Glomerular endothelial cell (primary cell): ENCODE measurements around a stretch of chr4.

- RAMPAGE, long total RNA: no peak
These were observed 63.2 kb downstream of the LRP2BP start for GRCh38 chr4:185332204-185333229.

GRCh38 chr4:185519981-185520627 is 15.2 kb downstream of the PDLIM3 start:
- RAMPAGE, long total RNA: no peak

DNA sequence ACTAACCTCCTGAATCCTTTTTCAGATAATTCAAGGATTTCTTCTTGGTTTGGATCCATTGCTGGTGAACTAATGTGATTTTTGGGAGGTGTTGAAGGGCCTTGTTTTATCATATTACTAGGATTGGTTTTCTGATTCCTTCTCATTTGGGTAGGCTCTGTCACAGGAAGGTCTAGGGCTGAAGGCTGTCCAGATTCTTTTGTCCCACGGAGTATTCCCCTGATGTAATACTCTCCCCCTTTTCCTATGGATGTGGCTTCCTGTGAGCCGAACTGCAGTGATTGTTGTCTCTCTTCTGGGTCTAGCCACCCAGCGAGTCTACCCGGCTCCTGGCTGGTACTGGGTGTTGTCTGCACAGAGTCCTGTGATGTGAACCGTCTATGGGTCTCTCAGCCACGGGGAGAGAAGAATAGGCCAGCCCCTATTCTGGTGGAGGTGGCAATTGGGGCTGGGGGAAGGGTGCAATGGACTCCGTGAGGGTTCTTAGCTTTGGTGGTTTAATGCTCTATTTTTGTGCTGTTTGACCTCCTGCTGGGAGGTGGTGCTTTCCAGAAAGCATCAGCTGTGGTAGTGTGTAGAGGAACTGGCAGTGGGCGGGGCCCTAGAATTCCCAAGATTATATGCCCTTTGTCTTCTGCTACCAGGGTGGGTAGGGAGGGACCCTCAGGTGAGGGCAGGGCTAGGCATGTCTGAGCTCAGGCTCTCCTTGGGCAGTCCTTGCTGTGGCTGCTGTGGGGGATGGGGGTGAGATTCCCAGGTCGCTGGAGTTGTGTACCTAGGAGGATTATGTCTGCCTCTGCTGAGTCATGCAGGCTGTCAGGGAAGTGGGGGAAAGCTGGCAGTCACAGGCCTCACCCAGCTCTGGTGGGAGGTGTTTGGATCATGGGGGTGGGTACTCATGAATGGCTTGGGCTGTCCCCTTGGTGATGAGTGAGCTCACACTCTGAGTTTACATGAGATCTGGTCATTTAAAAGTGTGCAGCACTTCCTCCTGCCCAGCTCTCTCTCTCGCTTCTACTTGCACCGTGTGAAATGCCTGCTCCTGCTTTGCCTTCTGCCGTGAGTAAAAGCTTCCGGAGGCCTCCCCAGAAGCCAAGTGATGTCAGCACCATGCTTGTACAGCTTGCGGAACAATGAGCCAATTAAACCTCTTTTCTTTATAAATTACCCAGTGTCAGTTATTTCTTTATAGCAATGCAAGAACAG is 24.3 kb upstream of the PDLIM3 start:
- RAMPAGE, long total RNA: no peak

DNA sequence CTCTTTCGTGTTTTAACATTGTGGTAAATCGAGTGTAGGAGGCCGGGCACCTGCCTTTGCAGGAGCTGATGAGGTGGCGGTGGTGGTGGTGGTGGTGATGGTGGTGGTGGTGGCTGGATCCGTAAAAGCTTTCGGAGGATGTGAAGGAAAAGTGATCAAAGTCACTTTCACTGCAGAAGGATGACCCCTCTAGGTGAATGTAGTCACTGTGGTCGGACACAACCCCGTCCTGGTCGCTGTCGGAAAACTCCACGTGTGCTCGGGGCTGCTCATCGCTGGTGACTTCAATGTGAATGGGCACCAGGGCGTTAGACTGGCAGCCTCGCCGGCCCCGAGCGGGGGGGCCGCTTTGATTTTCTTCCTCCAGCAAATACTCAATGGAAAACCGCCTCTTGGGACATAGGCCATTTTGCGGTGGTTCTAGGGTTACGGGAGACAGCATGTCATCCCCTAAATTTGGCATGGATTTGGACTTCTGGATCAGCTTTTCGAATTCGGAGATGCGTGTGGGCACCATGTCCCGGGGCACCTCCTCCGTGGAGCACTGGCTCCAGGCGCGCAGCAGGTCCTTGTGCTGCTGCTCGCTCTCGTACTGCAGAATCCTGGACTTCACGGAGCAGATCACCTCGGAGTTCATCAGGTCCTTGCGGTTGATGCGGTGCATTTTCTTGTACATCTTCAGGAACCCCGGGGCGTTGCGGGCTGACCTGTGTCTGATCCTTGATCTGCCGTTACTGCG is 88.2 kb upstream of the PDLIM3 start:
- RAMPAGE, long total RNA: no peak

DNA sequence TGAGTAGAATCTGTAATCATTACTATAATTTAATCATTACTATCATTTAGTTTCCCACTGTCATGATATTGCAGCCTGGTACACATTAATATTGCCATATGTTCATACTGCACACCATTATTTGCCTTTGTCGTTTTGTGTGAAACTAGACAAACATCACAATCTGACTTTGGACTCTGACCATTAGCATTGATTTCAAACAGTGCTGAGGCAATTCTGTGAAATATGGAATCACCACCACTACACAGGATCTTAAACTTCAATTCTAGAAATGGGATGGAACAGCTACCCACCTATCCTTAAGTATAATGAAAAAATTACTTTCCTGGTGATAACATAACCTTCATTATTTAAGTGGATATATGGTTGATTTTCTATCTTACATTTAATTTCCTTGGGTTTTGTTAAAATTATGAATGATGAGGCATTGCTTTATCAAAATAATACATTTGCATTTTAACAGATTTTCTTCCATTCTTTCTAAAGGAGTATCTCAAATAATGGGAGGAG is 98.2 kb downstream of the SORBS2 start:
- RAMPAGE, long total RNA: no peak

GRCh38 chr4:185717339-185717655 is 94.7 kb downstream of the SORBS2 start:
- RAMPAGE, long total RNA: no peak

DNA sequence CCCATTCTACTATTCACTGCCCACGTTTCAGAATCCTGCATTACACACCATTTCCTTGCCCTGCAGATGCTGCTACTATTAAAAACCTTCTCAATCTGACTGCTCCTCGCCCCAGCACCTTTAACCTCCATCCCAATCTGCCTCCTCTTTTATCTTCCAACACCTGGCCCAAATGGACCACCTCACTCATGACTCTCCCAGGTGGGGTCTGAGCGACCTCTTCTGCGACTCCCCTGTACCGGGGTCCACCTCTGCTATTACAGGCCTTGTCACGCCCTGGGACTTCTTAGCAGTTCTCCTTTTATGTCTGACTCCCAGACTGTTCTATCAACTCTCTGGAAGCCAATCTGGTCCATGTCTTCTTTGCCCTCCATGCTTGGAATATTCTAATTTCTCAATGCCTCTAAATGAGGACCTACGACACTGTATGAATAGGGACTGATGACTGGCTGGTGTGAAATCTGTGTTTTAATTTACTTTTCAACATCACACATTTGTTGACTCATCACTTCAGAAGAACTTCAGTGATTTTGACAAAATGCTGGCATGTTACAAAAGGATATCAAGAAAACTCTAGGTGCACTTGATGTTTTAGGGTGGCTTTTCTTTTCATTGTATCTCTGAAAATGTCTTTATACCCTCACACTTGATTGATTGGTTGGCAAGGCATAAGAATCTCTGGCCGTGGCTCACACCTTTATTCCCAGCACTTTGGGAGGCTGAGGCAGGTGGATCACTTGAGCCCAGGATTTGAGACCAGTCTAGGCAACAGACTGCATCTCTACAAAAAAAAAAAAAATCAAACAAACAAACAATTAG is 1.8 kb upstream of the SORBS2 start:
- RAMPAGE, long total RNA: no peak

- RAMPAGE, long total RNA: no peak
These were observed 58.5 kb upstream of the CYP4V2 start for GRCh38 chr4:186132944-186133143.

DNA sequence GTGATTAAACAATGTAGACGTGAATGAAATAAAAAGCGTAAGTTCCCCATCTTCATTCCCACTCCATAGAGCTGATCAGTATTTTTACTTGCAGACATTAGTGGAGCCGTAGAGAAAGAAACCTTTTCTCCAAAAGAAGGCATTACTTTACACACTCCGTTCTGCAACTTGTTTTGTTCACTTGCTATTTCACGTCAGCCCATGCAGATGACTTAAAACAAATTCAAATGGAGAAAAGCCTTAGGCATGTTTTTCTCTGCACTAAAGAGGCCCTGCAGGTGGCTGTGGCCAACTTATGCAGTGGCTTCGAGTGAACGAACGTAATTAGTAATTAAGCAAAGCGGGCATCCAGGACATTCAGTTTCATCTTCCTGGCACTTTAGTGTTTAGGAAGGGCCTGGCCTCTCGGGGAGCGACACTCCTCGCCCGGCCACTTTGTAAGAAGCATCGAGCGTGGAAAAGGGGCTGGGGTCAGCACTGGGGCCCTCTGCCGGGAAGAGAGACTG is 934 bp upstream of the CYP4V2 start:
- RAMPAGE, long total RNA: no peak

GRCh38 chr4:186205122-186205562 is 13.8 kb downstream of the CYP4V2 start:
- RAMPAGE, long total RNA: no peak

- RAMPAGE, long total RNA: no peak
These were observed 16.2 kb upstream of the F11 start for GRCh38 chr4:186249863-186250169.

DNA sequence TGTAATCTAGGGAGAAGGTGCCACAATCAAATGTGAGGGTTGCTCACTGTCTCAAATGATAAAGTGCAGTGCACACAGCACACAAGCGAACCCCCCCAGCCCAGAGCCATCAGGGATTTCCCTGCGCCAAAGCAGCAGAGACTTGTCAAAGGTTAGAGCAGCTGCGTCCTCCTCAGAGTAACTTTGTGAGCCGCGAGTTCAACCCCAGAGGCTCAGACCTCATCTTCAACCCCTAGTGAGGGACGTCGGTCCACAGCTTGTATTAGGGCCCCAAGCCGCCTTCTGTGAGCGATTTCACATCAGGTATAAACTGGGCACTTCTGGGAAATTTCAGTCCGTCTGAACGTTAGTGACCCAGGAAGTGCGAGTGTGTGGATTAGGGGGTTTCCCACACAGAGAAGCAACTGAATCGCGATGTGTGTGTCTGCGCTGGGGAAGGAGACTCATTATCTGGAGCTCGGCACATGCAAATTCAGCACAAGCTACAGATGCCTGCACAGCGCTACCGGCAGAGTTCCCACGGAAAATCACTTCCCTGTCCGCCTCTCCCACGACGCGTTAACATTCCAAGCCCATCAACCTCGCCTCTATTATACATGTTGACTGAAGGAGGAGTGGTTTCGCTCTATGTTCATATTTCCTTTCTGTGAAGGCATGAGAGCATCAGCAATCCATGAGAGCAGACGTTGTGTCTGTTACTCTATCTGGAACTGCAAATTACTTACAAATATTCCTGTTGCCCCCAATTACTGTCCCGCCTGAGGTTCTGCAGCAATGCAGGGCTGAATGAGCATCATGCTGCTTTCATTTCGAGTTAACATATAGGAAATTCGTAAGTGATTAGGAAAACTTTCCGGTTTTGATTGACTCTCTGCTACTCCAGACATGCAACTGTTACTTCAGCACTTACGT is 14.8 kb upstream of the MTNR1A start:
- RAMPAGE, long total RNA: no peak

GRCh38 chr4:186593129-186593342 is 37.7 kb upstream of the MTNR1A start:
- RAMPAGE, long total RNA: no peak

GRCh38 chr4:186596903-186597232 is 41.5 kb upstream of the MTNR1A start:
- RAMPAGE, long total RNA: no peak

- RAMPAGE, long total RNA: no peak
These were observed 57.4 kb downstream of the FAT1 start for GRCh38 chr4:186666039-186666827.

DNA sequence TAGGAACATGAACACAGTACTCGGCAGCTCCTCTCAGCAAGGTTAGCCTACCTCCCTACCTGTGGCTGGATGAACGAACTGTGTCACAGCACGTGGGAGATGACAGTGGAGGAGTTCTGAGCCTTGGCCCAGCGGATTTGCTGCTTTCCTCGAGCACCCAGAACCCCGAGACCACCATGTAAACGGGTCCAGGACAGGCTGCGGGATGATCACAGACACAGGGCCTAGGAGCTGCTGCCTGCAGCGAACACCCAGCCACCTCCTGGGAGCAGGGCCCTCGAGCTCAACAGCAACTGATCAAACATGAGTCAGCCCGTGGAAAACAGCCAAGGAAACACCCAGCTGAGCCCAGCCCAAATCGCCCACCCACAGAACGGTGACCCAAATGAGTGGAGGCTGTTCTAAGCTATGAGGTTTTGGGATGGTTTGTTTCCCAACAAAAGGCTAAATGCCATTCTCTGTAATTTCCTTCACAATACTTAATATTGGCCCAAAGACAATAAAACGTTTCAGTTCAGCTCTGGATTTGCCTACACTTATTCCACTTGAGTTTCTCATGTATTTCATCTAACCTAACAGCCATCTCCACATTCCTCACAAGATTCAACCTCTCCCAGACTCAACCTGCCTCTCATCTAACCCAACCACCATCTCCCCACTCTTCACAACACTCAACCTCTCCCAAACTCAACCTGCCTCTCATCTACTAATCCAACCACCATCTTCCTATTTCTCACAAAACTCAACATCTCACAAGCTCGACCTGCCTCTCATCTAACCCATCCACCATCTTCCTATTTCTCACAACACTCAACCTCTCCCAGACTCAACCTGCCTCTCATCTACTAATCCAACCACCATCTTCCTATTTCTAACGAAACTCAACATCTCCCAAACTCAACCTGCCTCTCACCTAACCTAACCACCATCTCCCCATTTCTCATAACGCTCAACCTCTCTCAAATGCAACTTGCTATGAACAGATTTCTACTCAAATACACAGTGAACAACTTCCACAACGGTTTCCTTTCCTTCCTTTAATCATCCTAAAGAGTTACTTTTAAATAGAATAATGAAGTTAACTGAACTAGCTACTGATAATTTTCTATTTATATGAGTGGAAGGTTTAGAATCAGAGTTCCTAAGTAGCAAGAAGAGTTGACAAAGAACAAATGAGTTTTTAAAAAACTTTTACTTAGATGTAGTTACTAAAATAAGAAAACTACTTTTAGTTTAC is 29.9 kb downstream of the FAT1 start:
- RAMPAGE, long total RNA: no peak

- RAMPAGE, long total RNA: no peak
These were observed 25.7 kb downstream of the FAT1 start for GRCh38 chr4:186697748-186698474.

DNA sequence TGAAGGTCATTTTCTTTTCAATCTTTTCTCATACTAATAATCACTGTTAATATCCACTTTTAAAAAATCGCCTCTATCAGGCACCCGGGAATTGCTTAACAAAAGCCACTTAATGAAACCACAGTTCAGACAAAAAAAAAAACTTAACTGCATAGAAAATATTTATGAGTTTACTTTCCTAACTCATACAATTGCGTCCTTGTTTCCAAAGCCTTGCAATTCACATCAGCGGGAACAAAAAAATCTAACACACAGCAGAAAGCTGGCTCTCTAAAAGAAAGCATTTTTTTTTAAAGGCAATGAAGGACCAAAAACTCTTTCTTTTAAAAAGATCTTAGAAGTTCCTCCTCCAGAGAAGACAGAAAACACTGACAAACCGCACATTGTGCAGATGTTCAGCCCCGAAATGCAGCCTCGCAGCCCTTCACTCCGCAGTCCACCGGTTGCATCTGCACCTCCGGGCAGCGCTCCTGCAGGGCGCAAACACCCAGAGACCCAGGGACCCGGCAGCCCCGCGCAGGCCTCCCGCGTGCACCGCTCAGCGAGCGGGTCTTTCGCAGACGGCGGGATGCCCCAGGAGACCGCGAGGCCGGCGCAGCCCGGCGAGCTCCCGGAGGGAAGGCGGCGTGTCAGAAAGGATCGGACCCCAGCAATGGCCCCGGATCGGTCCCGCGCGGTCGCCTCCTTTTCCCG is 746 bp downstream of the FAT1 start:
- RAMPAGE, long total RNA: no peak

GRCh38 chr4:186833000-186833749 is 109.5 kb upstream of the FAT1 start:
- RAMPAGE, long total RNA: no peak

DNA sequence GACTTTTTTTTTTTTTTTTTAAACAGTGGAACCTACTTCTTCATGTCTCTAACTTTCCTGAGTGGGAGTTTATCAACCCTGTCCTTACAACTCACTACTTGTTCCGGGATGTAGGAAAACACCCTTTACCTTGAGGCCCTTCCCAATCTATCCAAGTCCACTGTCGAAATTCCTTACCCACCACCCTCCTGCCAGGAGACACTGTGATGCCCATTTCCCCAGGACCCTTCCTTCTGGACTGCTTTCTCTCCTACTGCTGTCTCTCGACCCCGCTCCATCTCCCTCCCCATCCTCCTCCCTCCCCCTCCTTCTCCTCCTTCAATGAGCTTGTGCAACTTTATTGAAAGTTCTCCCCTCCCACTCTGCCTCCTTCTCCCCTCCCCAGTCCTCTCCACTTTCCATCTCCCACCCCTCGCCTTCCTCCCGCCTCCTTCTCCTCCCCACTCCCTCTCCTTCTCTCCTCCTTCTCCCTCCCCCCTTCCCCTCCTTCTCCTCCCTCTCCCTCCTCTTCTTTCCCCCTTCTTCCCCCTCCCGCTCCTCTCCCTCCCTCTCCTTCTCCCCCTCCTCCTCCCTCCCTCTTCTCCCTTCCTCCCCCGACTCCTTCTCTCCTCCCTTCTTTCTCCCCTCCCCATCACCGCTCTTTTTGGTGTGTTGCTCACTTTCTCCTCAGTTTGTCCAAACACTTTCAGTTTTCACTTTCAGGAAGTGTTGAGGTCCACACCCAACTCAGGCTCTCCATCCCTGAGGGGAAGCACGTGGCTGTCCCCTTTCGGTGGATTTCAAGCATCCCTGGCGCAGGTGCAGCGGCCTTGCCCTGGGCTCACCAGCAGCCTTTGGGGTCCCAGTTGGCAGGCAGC is 116.7 kb upstream of the FAT1 start:
- RAMPAGE, long total RNA: no peak